Psoas muscle (tissue), 2 donors: ENCODE data around the genes SAMD9, VPS50, CASD1 and SGCE.

DNA sequence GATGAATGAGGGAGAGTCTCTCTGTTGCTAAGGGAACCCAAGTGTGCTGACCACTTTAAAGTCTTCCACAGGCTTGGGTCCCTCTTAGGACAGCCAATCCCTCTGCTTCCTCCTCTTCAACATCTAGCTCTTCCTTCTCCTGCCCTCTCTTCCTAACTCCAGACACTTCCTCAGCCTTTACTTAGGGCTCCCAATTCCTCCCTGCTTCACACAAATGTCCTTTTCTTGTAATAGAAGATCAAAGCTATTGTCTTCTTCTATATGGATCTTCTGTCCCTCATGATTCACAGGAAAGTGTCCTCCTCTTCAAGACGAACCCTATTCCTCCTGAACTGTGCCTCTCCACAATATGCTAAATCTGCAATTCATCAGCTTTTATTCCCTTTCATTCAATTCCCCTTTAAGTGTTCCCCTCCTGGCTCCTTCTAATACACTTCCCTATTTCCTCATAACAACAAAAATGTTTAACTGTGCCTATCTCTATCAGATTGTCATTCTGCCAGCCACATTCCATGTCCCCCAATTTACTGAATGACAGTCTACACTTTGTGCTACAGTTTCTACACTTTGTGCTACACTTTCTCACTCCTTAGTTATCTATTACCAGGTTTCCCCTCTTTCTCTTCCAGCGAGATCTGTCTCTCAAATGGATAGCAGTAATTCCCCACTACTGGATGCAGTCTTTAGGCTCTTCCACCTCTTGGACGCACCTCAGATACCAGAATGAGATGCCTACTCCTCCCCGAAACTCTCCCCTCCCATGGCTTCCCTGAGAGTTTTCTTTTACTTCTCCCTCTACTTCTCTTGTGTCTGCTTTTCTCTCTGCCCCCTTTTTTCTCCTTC, 37.5 kb downstream of the CDK6 start:
- PRO-cap, 2 experiments: no peak in any of the 2 experiments

DNA sequence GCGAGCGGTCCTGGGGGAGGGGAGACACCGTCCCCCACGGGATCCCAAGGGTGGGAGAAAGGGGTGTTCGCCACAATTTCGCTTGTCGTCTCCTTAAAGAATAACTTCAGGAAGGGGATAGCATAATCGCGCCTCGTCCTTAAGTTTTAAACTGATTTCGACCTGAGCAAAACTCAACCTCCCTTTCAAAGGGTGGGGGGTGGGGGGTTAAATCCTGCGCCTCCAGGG, 2.0 kb downstream of the CDK6 start:
- PRO-cap, 2 experiments: no peak in any of the 2 experiments

DNA sequence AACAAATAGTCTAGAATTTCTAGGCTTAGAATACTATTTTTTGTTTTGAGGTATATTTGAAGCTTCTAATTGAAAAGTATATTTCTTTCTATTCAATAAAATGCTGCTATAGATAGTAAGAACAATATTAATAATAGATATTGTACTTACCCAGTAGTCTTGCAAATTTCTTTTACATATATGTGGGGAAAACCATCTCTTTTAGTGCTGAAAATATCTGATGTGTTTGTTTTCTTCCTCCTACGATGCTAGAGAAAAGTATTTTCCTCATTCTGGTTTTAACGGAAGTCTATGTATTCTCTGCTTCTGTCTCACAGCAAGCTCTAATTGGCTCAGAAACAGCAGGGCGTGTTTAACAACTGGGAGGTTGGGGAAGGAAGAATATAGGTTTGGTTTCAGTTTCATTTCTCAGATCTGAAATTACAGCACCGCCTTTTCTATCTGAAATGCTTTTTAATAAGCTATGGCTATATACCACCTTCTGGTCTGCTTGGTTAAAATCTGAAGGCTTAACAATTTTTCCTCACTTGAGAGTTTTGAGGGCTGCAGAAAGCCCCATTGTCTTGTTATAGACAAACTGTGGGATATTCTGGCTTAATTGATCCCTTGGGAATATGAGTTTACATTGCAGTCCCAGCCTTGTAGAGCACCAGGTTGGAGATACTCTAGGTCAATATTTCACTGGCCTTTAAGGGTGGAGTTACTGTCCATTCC, at the start of gene SAMD9:
Gene SAMD9, minus strand, starts transcription at position 267 of the 714 bp plus-strand sequence.
- PRO-cap, 2 experiments: no peak in any of the 2 experiments

DNA sequence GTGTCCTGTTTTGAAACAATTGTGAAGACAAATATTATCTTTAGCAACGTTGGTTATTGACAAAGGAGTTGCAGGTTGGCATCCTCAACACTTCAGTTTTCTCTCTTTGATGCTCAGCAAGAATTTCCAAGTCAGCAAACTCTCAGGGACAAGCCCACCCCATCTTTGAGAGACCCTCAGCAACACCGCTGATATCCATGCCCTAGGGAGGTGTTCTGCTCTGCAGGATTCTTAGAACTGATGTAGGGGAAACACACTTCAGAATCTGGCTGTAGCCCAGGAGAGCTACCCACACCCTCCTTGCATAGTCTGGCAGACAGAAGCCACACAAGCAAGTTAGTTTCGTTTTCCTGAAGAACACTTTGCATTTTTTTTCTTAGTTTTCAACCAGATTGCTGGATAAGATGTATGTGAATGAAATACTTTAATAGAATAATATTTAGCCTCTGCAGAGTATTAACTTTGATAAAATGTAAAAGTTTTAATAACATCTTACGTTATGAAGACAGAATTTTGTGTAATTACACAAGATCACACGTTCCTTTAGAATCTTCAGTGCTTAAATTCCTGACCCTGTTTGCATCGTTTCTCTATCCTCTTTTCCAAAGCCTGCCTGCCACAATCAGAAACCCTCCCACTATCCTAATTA, 742 bp downstream of the SAMD9L start:
- PRO-cap, 2 experiments: no peak in any of the 2 experiments

- PRO-cap, 2 experiments: peak in 2 of 2 experiments; most common plus-strand start chr7:93232389 (in 1); most common minus-strand start chr7:93232203 (in 2)
These were observed at the start of gene VPS50 for GRCh38 chr7:93231609-93232730. Gene VPS50 (plus strand): TSS chr7:93232366.

- PRO-cap, 2 experiments: no peak in any of the 2 experiments
These were observed 96.3 kb downstream of the VPS50 start for GRCh38 chr7:93328268-93329126.

DNA sequence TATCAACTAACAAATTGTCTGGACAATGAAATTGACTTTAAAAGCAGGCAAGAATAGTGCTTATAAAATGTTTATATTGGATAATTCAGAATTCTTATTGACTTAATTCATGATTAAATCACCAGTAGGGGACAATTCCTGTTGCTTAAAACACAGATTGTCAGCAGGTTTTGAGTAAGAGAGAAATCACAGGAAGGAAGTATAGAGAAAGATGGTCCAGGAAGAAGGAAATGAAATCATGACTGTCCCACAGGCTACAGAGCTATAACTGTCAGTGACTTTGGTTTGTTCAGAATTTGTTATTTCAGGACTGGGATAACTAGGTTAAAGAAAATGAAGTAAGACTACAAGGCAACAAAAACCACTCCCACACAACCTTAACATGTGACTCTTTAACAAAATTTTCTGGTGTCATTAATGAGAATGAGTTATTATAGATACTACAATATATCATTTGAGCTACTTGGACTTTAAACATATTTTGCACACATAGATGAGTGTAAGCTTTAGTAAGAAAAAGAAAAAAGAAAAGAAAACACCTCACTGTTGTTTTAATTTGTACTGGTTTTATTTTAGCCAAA, 6.9 kb downstream of the GNGT1 start:
- PRO-cap, 2 experiments: no peak in any of the 2 experiments

- PRO-cap, 2 experiments: no peak in any of the 2 experiments
These were observed 332 bp upstream of the GNG11 start for GRCh38 chr7:93921256-93921550.

DNA sequence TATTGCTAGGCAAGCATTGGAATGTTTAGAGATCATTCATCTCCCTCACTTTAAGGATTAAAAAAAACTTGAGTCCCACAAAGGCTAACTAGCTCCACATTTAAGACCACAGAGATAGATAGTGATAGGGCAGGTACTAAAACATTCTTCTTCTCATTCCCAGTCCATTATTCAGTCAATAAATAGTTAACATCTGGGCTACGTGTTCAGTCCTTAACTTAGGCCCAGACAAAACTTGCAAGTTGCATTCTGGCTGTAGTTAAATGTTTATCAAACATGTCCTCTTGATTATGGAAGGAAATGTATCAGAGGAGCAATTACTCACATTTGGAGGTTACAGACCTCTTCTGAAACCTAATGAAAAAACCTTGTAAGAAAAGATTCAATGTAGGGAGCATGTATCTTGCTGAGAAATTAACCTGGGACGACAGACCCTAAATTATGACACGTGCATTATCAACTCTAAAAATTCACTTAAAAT, 2.5 kb downstream of the GNG11 start:
- PRO-cap, 2 experiments: no peak in any of the 2 experiments

DNA sequence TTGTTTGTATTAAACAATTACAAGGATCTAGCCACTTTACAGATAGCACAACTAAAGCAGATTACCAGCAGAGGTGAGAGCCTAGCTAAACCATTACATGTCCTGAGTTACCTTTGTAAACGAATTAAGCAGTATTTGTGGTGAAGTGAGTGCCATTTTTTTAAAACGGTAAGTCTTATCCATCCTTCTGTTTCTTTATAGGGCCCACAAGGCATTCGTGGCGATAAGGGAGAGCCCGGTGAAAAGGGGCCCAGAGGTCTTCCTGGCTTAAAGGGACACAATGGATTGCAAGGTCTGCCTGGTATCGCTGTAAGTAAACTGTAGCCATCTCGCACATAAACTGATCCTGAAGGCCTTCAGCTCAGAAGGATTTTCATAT, 31.5 kb downstream of the COL1A2 start:
- PRO-cap, 2 experiments: no peak in any of the 2 experiments

GRCh38 chr7:94430062-94430891, 35.6 kb downstream of the COL1A2 start:
- PRO-cap, 2 experiments: no peak in any of the 2 experiments

- PRO-cap, 2 experiments: peak in 2 of 2 experiments; most common plus-strand start chr7:94509809 (in 1); most common minus-strand start chr7:94509678 (in 1)
These were observed at the start of gene CASD1 for GRCh38 chr7:94509181-94509949. Gene CASD1 (plus strand): TSS chr7:94509809.

DNA sequence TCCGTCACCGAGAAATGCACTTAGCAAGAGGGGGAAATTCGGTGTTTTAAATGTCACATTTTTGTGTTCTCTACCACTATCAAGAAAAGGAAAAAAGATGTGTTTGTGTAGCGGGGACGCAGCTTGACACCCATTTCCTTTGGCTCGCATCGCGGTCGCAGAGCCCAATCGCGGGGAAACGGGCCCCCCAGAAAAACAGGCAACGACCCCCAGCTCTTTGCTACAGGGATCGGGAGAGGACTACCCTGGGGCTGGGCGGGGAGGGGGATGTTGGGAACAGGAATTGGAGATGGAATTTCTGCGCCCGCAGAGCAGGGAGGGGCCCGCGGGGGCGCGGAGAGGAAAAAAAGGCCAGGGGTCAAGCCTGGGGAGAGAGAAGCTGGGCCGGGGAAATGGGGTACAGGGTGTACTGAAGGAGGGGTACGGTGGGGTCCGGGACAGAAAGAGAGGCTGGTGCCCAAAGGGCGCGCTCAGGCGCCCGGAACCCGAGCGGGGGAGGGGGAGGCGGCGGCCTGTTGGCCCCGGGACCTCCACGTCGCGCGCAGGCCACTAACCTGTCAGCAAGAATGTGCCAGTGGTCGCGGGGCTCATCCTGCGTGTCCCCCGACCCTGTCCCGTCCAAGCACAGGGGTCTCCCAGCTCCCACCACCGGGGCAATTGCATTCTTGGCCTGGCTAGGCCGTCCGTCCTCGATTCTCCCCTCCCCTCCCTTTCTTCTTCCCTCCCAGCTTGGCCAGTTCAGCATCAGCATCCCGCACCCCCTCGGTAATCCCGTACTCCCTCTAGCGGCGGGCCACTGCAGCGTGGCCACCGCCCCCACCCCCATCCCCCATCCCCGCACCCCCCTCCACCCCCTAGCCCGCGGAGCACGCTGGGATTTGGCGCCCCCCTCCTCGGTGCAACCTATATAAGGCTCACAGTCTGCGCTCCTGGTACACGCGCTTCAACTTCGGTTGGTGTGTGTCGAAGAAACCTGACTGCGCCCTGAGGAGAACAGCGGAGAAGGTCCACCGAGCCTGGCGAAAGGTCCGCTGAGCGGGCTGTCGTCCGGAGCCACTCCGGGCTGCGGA, at the start of gene SGCE:
Gene SGCE, minus strand, starts transcription at position 698 of the 1,070 bp plus-strand sequence.
- PRO-cap, 2 experiments: peak in 2 of 2 experiments; most common plus-strand start position 935 of the sequence (in 1); most common minus-strand start position 713 of the sequence (in 2)

DNA sequence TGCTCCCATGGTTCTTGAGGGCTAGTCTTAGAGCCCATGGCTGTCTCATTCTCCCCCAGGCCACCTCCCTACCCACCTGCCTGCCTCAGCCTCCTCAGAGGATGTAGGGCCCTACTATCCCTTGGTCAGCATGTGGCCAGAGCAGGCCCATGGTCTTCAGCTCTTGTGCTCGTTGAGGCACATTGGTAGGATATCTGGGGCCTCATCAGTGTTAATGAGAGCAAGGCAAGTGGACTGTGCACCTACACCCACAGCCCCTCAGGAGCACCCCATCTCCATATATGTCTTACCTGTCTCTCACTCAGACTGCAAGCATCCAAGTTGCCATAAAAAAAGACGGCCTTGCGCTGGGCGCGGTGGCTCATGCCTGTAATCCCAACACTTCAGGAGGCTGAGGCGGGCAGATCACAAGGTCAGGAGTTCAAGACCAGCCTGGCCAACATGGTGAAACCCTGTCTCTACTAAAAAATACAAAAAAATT, 72.2 kb upstream of the PPP1R9A start:
- PRO-cap, 2 experiments: no peak in any of the 2 experiments

GRCh38 chr7:95071352-95071779, 164.0 kb downstream of the PPP1R9A start:
- PRO-cap, 2 experiments: no peak in any of the 2 experiments

DNA sequence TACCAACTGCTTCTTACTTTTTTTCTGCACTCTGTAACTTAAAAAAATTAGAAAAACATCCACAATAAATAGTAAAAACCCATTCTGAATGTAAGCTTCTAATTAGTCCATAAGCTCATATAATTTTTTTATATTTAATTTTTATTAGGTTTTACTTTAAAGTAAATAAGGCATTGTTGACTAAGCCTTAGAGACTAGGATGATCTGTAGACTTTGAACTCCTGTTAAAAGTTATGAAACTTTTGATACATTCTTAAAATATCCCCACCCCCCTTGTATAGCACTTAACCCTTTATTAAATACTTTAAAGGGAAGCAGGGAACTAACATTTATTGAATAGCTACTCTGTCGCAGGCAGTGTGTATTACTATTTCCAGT, 965 bp downstream of the PON1 start:
- PRO-cap, 2 experiments: no peak in any of the 2 experiments

DNA sequence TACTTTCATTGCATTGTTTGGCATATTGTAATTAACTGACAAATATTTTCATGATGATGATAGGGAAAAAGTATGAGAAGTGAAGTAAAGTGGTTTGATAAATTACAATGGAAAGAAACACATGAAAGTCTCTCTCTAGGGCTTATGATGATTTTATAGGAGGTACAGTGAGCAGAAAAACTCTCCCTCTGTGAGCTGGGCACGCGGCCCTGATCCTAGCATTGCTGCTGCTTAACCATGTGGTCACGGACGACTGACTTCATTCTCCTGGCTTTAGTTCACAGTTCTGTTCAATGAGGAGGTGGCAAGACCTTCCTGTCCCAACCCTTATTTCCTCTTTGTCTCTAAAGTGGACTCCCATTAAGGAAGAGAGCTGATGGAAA, 8.1 kb upstream of the PON3 start:
- PRO-cap, 2 experiments: no peak in any of the 2 experiments

- PRO-cap, 2 experiments: no peak in any of the 2 experiments
These were observed 4.0 kb downstream of the PON2 start for GRCh38 chr7:95430690-95431352.

GRCh38 chr7:95553862-95554469, 42.4 kb downstream of the PDK4 start:
- PRO-cap, 2 experiments: no peak in any of the 2 experiments

GRCh38 chr7:95585120-95585839, 11.0 kb downstream of the PDK4 start:
- PRO-cap, 2 experiments: no peak in any of the 2 experiments